Gastrocnemius medialis (tissue), 3 donors: ENCODE measurements around the gene ZNF396.

- PRO-cap = no peak
- RAMPAGE, long total RNA, 3 experiments = no peak in any of the 3 experiments
Measured at GRCh38 chr18:32721078-32721277, 51.8 kb downstream of the KLHL14 start.

GRCh38 chr18:32998814-32999213 is 226.0 kb upstream of the KLHL14 start:
- PRO-cap = no peak
- RAMPAGE, long total RNA, 3 experiments = no peak in any of the 3 experiments

DNA sequence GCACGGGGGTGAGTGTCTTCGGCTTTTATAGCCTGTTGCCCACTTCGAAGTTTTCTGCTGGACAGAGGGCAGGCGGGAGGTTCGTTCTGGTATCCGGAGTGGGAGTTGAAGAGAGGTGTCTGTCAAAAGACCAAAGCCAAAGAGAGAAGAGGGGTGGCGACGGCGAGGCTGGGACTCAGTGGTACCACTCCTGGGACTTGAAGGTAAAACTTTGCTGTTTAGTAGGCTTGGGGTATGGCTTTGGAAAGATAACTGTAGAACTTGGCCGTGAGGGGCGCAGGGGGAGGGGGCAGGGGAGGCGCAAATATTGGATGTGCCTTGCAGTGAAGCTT is 215.7 kb upstream of the DTNA start:
- PRO-cap = no peak
- RAMPAGE, long total RNA, 3 experiments = no peak in any of the 3 experiments

DNA sequence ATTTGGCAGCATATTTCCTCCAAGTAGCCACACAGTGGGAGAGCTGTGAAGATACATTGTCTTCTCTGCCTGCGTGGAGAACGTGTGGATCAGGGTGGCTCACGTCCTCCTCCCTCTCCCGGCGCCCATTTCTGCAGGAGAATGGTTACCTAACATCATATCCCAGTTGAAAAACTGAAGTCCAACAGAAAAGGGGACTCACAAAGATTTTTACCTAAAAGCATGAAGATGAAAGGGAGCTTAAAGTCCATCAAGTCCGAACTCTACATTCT is 98.0 kb upstream of the MAPRE2 start:
- PRO-cap = no peak
- RAMPAGE, long total RNA, 3 experiments = no peak in any of the 3 experiments

DNA sequence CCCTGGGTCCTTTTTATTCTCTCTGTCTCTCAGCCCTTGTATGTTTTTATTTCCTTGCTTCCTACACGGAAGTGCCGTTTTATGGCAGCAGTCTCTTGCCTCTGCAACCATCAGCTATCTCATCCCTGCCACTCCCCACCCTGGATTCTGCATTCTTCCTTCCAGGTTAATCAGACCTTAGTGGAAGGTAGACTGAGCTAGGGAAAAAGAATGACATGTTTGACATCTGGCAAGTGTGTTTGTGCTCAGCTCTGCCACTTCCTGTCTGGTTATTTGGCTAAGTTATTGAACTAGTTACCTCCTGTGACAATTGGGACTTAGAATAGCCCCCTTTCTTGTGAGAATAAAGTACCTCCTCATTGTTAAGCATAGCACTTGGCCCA is 11.0 kb upstream of the MAPRE2 start:
- PRO-cap = no peak
- RAMPAGE, long total RNA, 3 experiments = no peak in any of the 3 experiments

GRCh38 chr18:35042373-35043559 is 1.6 kb downstream of the MAPRE2 start:
- PRO-cap = no peak
- RAMPAGE, long total RNA, 3 experiments = no peak in any of the 3 experiments

DNA sequence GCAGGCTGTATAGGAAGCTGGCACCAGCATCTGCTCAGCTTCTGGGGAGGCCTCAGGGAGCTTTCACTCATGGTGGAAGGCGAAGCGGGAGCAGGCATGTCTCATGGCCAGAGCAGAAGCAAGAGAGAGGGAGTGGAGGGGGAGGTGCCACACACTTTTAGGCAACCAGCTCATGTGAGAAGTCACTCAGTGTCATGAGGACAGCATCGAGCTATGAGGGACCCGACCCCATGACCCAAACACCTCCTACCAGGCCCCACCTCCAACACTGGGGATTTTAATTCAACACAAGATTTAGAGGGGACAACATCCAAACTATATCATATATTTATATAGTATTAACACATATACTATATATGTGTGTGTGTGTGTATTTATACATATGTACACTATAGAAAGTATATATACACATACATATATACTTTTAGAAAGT is 6.9 kb downstream of the MAPRE2 start:
- PRO-cap = bidirectional peak, plus-strand start at position 189 of the sequence, minus-strand start at position 120 of the sequence
- RAMPAGE, long total RNA, 3 experiments = no peak in any of the 3 experiments

- PRO-cap = no peak
- RAMPAGE, long total RNA, 3 experiments = no peak in any of the 3 experiments
Measured at GRCh38 chr18:35242503-35242935, 1.7 kb downstream of the ZNF397 start.

GRCh38 chr18:35332064-35333458 is 11.7 kb downstream of the ZNF24 start:
- PRO-cap = no peak
- RAMPAGE, long total RNA, 3 experiments = no peak in any of the 3 experiments

DNA sequence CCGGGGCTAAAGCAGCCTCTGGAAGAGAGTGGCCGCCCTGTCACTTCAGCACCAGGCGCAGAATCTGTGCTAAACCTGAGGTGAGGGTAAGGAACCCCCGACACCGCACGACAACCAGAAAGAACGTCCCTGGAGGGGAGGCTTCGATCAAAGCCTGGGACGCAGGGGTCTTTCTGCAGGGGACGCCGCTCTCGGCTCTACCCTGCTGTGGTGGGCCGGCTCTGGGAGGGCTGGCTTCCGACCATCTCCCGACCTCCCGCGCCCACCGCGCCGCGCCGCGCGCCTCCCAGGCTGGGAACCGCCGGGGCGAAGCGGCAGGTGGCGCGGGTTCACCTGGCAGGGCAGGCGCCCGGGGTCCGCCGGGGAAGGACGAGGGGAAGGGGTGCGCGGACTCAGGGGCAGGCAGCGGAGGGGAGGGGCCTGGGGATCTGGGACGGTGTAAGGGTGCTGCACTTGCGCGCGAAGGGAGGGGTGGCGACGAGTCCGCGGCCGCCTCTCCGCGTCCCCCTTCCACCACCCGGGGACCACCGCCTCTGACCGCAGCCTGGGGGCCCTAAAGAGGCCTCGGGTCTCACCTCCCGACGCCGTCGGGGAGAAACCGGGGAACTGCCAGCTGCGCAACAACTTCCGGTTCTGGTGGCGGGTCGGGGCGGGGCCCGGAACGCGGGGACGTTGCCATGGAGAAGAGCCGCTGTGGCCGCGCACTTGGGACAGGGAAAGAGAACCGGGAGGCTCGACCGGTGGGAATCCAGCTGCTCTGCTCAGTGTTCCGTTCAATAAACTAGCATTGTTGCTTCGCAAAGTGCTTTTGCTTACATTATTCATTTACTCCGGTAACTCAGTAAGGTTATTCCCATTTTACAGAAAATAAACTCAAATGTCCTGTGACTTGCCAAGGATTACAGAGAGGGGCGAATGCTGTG is at the start of gene ZNF396:
ZNF396 (minus strand) TSS at position 635 of the 923 bp plus-strand sequence.
- PRO-cap = no peak
- RAMPAGE, long total RNA, 3 experiments = no peak in any of the 3 experiments

GRCh38 chr18:35580517-35581658 is 652 bp upstream of the GALNT1 start:
- PRO-cap = bidirectional peak, plus-strand start at chr18:35581090, minus-strand start at chr18:35581118; bidirectional peak, plus-strand start at chr18:35581249, minus-strand start at chr18:35581191; bidirectional peak, plus-strand start at chr18:35581754, minus-strand start at chr18:35581611
- RAMPAGE, long total RNA, 3 experiments = no peak in any of the 3 experiments

DNA sequence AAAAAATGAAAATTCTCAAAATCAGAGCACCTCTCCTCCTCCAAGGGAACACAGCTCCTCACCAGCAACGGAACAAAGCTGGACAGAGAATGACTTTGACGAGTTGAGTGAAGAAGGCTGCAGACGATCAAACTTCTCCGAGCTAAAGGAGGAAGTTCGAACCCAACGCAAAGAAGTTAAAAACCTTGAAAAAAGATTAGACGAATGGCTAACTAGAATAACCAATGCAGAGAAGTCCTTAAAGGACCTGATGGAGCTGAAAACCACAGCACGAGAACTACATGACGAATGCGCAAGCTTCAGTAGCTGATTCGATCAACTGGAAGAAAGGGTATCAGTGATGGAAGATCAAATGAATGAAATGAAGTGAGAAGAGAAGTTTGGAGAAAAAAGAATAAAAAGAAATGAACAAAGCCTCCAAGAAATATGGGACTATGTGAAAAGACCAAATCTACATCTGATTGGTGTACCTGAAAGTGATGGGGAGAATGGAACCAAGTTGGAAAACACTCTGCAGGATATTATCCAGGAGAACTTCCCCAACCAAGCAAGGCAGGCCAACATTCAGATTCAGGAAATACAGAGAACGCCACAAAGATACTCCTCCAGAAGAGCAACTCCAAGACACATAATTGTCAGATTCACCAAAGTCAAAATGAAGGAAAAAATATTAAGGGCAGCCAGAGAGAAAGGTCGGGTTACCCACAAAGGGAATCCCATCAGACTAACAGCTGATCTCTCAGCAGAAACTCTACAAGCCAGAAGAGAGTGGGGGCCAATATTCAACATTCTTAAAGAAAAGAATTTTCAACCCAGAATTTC is 47.3 kb downstream of the GALNT1 start:
- PRO-cap = no peak
- RAMPAGE, long total RNA, 3 experiments = no peak in any of the 3 experiments

GRCh38 chr18:35949122-35950156 is 23.0 kb upstream of the C18orf21 start:
- PRO-cap = no peak
- RAMPAGE, long total RNA, 3 experiments = no peak in any of the 3 experiments

GRCh38 chr18:35950157-35950719 is 22.2 kb upstream of the C18orf21 start:
- PRO-cap = no peak
- RAMPAGE, long total RNA, 3 experiments = no peak in any of the 3 experiments

DNA sequence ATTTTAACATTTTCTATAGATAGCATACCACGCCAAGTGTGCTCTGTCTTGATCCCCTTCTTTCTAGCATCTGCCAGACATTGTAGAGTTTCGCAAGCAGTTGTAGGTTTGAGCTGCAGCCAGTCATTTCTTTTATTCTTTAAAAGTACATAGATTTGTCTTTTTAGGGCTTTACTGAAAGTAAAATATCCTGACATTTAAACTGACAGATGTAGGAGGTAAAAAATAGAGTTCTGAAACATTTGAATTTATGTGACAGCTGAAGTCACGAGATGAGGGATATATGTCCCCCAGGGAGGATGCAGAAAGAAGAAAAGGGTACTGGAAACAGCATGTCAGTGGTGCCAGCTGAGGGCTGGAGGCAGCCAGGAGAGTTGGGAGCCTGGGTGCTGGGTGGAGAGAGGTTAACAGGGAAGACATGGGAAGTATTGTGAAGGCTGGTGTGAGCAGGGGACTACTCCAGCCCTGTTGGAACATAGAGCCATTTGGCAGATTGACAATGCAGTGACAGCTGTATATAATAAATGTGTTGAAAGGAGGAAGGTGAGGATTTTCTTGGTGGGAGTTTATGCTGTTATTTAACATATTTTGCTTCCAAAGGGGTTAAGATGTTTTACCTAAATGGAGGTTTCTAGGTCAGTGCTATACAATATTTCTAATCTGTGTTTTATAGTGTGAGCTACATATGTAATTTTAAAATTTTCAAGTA is 11.8 kb upstream of the MOCOS start:
- PRO-cap = no peak
- RAMPAGE, long total RNA, 3 experiments = no peak in any of the 3 experiments

DNA sequence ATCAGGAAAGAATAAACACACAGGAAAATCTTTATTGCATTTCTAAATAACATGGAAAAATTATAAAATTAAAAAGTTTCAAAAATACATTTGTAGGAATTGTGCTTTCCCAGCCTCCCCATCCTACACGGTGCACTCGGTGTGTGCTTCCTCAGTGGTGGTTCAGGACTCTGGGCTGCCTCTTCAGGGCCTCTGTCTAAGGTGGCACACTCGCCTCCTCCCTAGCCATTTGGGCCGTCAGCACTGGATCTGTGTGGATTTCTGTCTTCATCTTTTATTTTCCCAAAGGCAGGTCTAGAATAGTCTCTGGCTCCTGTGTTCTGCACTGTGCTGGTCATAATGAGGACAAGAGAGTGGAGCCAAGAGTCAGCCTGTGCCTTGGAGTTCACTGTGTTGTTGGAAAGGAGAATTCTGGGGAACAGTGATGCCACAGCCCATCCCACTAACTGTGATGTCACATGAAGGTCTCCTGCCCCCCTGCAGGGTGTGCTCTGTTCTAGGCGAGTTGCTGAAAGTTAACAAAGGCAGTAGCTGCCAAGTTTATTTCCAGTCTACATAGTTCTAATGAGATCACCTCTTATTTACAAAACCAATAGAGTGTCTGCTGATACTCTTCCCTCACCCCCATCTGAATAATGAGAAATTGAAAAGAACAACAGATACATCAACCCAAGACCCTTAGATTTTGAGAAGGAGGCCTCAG is 248.6 kb downstream of the TPGS2 start:
- PRO-cap = no peak
- RAMPAGE, long total RNA, 3 experiments = no peak in any of the 3 experiments

- PRO-cap = no peak
- RAMPAGE, long total RNA, 3 experiments = no peak in any of the 3 experiments
Measured at GRCh38 chr18:36692306-36693511, 136.1 kb downstream of the TPGS2 start.

DNA sequence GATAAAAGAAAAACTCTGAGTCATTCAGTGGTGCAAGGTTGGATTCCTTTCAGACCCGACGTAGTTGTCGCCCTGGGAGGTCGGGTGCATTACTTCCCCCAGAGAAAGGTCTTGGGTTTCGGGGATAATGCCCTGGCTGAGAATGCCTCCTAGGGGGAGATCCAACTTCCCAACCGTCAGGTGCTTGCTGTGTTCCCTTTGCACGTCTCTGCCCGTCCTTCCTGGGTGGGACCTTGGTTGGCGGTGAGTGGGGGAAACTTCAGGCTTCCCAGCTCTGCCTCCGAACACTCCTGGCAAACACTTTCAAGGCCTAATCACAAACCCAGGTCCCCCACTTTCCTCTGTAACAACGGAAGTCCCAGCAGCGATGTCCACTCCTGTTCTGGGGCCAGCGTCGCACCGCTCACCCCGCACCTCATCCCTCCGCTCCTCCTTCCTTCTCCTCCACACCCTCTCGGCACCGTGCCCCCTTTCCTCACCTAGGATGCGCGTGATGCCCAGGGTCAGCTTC is 543 bp downstream of the TPGS2 start:
- PRO-cap = no peak
- RAMPAGE, long total RNA, 3 experiments = no peak in any of the 3 experiments

GRCh38 chr18:36829318-36829626 is 345 bp downstream of the KIAA1328 start:
- PRO-cap = no peak
- RAMPAGE, long total RNA, 3 experiments = no peak in any of the 3 experiments

DNA sequence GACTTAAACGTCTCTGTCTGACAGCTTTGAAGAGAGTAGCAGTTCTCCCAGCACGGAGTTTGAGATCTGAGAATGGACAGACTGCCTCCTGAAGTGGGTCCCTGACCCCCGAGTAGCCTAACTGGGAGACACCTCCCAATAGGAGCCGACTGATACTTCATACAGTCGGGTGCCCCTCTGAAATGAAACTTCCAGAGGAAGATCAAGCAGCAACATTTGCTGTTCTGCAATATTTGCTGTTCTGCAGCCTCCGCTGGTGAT is 283.1 kb downstream of the KIAA1328 start:
- PRO-cap = no peak
- RAMPAGE, long total RNA, 3 experiments = no peak in any of the 3 experiments